AG04449 (cell line): Measurements from ENCODE around the genes RPS23 and EDIL3.

DNA sequence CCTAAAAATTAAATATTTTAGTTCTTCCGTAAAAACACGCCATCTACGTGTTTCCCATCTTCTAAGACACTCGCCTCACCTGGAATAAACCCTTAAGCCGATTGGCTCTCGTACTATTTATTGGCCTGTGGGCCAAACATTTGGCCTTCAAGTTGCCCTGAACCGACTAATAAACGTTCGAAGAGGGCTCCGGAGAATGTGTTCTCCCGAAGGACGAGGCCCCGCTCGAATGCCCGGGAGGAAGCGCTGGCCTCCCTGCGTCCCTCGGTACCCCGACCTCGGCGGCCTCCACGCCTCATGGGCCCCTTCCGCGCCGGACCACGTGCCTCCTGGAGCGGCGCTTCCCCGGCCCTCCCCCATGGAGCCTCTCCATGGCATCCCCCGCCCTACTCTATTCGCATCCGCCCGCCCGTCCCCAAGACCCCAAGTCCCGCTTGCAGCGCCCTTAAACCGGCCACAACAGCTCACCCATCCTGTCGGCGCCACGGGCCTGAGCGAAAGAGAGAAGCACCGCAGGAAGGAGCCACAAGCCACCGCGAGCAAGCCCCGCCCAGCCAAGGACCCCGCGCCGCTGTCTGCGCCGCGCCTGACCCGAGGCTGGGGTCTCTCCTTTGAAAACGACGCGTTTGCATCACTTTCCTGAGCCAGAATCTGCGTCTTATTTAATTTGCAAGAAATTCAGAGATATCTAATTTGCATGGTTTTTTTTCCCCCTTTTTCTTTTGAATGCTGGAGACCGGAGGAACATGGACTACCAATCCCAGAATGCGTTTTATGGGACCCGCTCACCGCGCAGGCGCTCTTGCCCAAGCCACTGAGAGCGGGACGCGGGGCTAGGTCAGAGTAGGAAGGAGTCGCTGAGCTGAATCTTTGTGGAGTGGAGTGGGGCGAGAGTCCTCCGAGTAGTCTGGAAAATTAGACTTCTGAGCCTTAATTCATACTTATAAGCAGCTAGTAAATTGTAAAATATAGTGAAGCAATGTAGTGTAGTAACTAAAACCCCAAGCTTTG, at the start of gene RPS23:
Gene RPS23 (minus strand): TSS at position 503 of the 1,011 bp plus-strand sequence.
- RRBS, result 3% methylated on average over 17 of the region's 68 CpGs

GRCh38 chr5:83969148-83969661, 248.6 kb upstream of the HAPLN1 start:
- RRBS, result no CpG with 5 or more reads among the region's 2 CpGs

DNA sequence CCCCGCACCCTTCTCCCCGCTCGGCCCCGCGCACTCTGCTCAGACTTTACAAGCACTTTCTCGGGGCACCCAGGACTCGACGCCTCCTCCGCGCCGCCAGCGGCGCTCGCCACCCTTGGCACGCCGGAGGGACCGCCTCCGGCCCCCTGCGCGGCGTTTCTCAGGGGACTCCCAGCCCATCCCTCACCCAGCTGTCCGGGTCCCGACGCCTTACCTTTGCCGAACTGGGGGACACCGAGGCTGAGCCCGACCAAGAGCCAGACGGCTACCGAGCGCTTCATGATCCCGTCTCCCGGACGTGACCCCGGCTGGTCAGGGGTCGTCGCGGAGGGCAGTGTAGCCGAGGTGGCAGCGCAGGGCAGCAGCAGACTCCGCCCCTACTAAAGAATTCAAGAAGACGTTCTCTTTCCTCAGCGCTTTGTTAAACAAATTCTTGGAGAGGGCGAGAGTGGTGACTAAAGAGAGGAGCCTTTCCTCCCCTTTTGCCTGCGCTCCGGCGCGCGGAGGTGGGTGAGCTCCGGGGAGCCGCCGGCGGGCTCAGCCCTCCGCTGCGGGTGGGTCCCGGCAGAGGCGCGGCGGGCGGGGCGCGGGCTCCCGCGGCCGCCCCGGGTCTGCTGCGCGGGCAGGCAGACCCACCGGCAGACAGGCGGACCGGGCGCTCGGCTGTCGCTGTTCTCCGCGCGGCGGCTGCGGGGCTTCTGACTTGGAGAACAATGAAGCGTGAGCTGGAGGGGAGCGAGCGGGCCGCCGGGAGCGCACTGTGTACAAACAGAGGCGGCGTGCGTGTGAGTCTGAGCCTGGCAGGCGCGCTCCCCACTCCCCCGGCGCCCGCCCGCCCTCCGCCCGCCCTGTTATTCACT, at the start of gene EDIL3:
Gene EDIL3 (minus strand): TSS at position 787 of the 860 bp plus-strand sequence.
- RRBS, result 1% methylated on average over 49 of the region's 95 CpGs

GRCh38 chr5:85973198-85973549, 644.6 kb upstream of the COX7C start:
- RRBS, result no CpG with 5 or more reads among the region's 4 CpGs

DNA sequence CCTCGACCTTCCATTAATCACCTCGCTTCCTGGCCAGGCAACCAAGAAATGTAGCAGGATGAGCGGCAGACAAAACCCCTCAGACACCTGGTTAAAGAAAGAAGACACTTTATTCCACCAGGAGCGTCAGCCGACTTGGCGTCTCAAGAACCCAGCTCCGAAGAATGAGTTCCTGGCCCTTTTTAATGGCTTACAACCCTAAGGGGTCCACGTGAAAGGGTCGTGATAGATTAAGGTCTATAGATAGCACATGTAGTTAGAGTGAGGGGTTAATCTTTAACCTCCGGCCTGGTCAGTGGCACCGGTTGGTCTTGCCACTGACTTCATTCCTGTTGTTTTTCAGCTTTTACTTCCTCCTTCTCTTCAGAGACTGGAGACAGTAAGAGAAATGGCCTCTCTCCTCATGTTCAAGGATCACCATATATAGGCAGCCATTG, 47.1 kb upstream of the COX7C start:
- RRBS, result no CpG with 5 or more reads among the region's 11 CpGs

DNA sequence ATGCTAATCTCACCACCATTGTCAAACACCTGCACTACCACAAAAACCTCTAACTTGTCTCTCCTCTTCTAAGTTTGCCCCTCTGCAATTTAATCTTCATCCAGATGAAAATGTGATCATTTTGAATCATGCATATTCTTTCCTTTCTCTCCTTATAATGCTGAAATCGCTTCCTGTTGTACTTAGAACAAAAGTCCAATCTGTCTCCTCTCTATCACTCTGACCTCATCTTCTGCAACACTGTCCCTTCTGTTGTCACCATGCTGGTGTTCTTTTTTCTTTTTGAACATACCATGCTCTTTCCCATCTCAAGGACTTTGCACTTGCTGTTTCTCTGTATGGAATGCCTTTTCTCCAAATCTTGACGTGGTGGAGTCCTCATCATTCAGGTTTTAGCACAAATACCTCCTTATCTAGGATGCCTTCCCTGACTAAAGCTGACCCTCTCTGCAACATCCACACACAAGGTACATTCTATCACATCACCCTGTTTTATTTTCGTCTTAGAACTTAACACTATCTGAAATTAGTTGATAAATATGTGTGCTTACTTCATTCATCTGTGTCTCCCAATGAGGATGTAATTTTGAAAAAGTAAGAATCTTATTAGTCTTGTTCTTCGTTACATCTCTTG, 145.5 kb upstream of the RASA1 start:
- RRBS, result no CpG with 5 or more reads among the region's 4 CpGs

- RRBS, result no CpG with 5 or more reads among the region's 4 CpGs
These were observed 16.2 kb upstream of the RASA1 start for GRCh38 chr5:87251553-87251802.

- RRBS, result no CpG with 5 or more reads among the region's 5 CpGs
These were observed 68.0 kb downstream of the CCNH start for GRCh38 chr5:87344565-87345290.

- RRBS, result no CpG with 5 or more reads among the region's 1 CpG
These were observed 60.0 kb downstream of the CCNH start for GRCh38 chr5:87352566-87353363.

DNA sequence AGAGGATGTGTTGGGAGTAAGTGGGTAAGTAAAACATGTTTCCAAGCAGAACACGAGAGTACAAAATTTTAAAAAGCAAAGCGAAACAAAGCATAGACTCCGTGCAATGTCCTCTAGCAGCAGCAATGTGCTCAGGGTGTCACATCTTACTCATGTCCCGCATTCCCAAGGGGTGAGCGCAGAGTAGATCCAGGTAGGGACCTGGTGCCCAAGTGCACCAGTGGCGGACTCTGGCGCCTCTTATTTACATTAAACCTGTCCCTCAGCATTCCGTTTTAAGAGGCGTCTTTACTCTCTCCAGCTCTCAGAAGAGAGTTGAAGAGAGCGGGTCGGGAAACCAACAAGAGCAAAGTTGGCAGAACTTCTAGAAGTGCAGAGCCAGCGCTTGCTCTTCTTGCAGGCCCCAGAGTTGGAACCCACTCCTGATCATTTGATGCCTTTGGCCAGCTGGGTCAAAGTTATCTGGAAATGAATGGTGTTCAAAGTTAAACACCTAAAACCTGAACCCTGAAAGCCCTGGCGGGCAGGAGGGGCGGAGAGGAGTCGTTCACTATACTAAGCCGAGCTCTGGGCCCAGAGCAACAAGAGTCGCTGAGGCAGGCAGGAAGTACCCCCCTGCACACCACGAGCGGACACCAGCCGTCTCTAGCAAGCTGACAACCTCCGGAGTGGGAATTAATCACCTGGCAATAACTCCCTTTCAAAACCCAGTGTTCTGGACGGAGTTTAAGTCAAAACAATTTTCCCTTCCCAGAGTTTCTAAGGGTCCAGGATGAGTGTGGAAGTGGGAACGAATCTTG, 122.9 kb downstream of the TMEM161B start:
- RRBS, result no CpG with 5 or more reads among the region's 23 CpGs

- RRBS, result 3% methylated on average over 10 of the region's 59 CpGs
These were observed 204.8 kb downstream of the MEF2C start for GRCh38 chr5:88677920-88678932.

GRCh38 chr5:88785397-88785825, 97.6 kb downstream of the MEF2C start:
- RRBS, result no CpG with 5 or more reads among the region's 2 CpGs

DNA sequence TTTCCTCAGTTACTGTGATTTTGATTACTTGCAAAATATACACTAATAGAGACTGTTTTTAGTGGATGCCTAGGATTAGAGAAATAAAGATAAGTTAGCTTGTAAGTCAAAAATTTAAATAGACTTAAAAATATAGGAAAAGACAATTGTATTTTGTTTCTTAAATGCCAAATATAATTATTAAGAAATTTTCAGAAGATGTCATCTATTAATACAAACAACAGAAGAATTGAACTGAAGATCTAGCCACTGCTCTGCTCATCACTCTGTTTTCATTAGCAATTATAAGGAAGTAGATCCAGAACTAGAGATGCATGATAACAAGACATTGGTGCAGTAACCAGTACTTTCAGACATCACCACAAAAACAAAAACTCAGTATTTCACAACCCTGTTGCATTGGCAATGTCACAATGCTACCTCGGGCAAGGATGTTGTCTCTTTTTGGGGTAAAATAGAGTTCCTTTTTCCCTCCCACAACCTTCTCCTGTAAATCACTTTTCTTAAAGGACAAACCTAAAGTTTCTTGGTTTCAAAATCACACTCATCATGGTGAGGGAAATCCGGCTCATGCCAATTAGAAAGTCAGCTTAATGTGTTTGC, 419.9 kb upstream of the MEF2C start:
- RRBS, result no CpG with 5 or more reads among the region's 2 CpGs

DNA sequence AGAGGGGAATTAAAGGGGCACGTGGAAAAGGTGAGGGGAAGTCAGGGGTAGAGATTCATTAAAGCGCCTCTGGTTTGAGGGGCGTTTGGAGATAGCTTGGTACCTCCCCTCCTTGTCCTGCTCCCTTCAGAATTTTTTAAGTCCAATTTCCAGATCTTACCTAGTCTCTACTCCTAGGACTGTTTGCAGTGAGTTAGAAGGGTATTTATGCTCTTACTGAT, 311 bp downstream of the POLR3G start:
- RRBS, result no CpG with 5 or more reads among the region's 3 CpGs

DNA sequence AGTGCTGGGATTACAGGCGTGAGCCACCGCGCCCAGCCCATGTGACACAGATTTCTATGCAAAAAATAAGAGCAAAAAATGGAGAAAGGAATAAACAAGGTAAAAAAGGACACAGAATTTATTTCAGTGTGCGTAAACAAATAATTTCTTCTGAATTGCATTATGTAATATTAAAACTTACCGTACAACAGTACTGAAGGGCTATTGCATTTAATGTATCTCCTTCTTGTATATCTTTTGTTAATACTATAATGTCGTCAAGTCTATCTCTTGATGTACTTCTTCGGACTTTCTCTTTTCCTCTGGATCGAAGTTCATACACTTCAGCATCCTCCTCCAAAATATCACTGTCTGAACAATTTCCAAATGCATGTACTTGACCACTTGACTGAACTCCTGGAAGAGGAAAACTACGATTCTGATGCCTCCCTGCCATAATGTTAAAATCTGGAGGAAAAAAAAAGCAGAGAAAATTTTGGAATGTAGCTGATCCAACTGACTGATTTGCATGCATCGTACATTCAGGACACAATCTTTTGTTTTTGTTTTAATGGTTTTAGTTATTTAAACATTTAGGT, 4.4 kb downstream of the LYSMD3 start:
- RRBS, result no CpG with 5 or more reads among the region's 10 CpGs

DNA sequence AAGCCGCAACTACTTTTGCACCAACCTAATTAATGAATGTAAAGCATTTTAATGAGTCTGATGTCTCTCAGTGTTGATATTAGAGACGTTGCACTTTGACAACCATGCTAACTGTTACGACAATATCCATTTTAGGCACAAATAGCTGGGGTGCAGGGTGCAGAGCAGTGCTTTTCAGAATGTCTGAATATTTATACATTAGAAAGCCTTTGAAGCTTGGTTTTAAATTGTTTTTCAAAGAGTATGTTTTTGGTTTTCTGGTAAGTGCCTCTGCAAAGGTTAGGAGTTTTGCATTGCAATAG, 1.0 kb upstream of the LYSMD3 start:
- RRBS, result no CpG with 5 or more reads among the region's 3 CpGs

DNA sequence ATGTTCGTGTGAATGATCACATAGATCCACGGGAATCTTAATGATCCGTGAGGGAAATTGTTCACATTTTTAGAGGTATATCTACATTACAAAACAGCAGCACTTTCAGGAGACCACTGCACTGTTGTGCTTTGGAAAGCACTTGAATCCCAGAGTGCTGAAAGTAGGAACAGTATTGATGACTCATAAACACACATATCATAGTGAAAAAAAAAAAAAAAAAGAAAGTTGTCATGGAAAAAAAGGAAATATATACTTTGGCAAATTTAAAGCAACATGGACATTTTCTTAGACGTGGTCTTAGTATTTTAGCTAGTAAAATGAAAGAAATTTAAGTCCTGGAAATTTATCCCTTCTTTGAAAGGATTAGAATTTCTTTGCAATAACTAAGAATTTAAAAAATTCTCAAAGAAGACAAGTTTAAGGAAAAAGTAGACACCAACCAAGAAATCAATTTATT, 55.4 kb downstream of the ADGRV1 start:
- RRBS, result no CpG with 5 or more reads among the region's 4 CpGs

DNA sequence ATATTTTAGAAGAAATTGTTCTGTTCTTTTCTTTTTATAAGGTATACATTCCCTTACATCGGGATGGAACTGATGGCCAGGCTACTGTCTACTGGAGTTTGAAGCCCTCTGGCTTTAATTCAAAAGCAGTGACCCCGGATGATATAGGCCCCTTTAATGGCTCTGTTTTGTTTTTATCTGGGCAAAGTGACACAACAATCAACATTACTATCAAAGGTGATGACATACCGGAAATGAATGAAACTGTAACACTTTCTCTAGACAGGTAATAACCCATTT, 79.0 kb downstream of the ADGRV1 start:
- RRBS, result 41% methylated on average over 1 of the region's 3 CpGs